Melanocyte of skin (primary cell): ENCODE measurements around a stretch of chr2.

DNA sequence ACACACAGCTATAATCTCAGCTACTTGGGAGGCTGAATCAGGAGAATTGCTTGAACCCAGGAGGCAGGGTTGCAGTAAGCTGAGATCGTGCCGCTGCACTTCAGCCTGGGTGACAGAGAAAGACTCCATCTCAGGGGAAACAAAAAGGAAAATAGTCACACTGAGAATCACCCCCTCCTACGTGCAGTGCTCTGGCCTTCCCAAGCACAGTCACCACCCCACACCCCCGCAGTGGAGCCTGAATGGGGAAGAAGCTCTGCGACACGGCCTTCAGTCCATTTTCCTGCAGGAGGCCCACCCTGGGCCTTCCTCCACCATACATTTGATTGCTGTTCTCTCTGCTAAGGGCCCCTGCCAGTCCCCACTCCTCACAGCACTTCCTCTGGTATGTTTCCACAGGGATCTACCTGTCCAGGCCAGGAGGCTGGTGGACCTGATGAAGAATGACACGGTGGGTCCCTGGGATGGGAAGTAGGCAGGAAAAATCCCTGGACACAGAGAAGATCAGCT lies 81.9 kb downstream of the PLB1 start:
- CAGE, long polyA plus RNA, 2 experiments: no peak in any of the 2 experiments

DNA sequence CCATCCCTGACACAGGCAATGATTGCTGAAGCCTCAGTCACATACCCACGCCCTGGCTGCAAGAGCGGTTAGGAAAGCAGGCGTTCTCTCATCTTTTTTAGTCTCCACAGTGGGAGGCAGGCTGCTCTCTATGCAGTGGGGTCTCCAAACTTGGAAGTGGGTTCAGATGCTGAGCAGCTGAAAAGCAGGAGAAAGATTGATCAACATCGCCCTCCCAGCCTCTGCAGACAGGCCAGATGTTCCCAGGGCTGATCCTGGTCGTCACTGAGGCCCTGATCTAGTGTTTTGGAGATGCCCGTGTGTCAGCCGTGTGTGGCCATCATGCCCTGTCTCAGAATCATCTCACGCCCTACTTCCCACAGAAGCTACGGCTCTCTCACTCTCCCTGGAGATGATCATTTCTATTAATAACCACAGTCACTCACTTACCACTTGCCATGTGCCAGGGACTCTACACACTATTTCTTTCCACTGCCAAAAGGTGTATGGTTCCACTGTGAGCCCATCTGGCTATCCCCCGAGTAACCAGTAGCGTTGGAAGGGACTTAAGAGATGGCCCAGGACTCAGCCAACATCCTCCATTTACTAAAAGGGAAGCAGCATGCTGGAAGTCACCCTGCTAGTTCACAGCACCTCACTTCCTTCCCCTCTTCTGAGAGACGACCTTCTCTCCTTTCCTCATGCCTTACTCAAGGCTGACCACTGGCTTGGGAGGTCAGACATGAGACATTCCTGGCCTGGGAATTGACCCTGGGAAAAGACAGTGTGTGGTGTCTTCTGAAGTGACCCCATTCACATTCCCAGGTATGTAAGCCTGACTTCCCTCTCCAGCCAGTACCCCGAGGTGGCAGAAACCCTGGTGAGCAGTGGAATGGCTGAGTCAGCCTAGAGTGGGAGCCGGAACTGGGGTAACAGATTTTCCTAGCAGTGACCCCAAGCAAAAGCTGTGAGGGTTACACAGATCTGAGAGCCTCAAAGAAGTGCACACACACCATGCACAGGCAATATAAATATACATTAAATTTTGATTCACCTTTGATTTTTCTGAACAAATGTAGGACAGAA lies 92.2 kb downstream of the PLB1 start:
- CAGE, long polyA plus RNA, 2 experiments: no peak in any of the 2 experiments

DNA sequence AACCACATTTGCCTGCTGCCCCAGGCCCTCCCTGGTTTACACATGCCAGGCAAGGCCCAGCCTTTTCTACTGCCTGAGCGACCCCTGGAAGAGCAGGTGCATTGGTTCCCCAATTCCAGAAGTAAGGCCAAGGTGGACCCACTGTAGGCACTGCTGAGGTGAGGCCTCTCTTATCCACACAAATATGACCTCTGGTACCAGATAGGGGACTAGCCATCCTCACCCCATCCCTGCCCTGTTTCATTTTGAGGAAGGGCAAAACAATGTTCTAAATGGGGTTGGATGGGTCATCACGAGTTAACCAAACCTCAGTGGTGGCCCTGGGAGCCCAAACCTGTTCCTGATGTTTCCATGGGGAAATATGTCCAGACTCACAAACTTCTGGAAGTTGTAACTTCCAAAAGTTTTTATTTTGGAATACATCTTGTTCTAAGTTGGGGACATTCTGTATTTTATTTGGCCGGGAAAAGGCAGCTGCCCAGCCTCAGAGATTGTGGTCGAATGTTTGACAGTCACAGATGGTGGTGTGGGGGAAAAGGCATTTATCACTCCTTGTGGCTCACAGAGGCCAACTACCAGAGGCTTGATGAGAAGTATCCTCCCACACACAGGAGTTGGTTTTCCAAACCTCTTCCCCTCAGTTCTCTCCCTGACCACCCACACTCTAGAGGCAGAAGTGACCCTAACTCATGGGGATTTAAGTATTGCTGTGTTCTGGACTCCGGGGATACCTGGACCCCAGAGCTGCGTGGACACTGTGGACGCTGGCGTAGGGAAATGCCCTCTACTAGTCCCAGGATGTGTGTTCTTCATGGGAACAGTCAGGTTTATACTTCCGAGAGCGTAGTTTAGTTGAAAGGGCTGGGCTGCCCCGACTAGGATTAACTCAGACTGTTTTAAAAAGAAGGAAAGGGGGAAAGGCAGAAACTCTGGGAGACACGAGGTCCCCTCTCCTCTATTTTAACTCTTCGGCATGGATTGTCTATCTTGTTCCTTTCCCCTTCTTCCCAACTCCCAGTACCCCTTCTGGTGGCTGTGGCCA lies 124.7 kb upstream of the PPP1CB start:
- CAGE, long polyA plus RNA, 2 experiments: no peak in any of the 2 experiments

- CAGE, long polyA plus RNA, 2 experiments: no peak in any of the 2 experiments
Observed at GRCh38 chr2:28634794-28635963, 116.5 kb upstream of the PPP1CB start.

GRCh38 chr2:28663541-28663753 lies 88.2 kb upstream of the PPP1CB start:
- CAGE, long polyA plus RNA, 2 experiments: no peak in any of the 2 experiments

GRCh38 chr2:28664975-28665735 lies 86.5 kb upstream of the PPP1CB start:
- CAGE, long polyA plus RNA, 2 experiments: no peak in any of the 2 experiments

DNA sequence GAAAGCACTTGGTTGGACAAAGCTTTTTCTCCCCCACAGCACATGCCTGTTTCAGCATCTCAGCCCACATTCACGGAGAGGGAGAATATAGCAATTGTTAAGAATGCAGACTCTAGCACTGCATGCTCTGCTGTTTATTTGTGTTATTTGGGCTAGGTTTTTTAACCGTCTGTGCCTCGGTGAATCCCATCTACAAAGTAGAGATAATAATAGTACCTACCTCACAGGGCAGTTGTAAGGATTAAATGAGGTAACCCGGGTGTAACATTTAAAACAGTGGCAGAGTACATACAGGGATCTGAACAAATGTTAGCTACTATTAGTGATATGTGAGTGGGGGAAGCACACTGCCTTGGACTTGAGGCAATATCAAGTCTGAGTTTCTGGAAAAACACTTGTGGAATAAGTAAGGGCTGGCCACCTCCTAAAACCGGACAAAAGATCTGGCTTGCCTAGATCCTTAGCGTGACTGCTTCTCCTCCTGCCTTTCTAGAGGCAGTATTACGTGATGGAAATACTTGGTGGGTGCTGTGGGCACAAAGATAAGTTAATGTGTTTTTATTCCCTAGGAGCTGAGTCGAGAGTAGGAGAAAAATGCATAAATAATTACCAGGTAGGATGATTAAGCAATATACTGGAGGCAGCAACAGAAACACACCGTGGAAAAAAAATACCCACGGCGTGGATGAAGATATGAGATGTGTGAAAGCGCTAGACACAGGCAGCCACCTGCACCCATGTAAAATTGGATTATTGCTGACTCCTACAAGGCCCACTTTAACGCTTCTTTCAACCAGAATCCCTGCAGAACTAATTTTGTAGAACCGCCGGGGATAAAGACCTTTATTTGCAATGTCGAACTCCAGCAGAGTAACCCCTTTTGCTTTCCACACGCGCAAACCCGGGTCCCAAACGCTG lies 916 bp upstream of the PPP1CB start:
- CAGE, long polyA plus RNA, 2 experiments: no peak in any of the 2 experiments

GRCh38 chr2:28788265-28788997 lies 22.2 kb upstream of the SPDYA start:
- CAGE, long polyA plus RNA, 2 experiments: no peak in any of the 2 experiments

DNA sequence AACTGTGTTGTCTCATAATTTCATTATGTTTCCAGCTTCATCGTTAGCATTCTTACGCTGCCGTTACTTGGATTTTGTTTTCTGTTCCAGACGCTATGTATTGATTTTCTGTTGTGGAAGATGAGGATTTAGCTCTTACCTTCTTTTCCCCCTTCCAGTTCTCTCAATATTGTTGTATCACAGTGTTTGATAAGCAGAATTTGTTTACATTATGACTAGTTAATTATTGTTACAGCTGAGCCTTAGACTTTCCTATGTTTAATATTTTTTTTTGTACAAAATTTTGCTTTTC lies 14.1 kb downstream of the WDR43 start:
- CAGE, long polyA plus RNA, 2 experiments: no peak in any of the 2 experiments

DNA sequence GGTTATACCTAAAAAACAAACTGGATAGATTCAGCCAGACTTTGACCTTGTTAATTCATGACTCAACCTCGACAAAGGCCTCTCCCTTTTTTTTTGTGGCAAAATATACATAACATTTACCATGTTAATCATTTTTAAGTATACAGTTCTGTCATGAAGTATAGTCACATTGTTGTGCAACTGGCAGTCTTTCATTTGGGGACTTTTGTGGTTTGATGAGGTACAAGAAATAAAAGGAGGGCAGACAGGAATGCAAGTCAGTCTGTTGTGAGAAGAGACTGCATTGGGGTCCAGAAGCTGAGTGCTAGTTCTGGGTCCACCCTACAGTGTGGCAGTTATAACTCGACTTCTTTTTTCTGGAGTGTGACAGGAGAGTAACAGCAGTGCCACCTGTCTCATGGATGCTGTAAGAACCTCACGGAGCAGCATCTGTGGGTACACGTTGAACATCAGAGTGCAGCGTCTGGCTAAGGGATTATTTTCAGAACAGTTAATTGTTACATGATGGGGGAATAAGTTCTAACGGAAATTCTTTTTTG lies 28.5 kb upstream of the TOGARAM2 start:
- CAGE, long polyA plus RNA, 2 experiments: no peak in any of the 2 experiments

- CAGE, long polyA plus RNA, 2 experiments: no peak in any of the 2 experiments
Observed at GRCh38 chr2:29010844-29011540, 29.9 kb downstream of the TOGARAM2 start.

GRCh38 chr2:29017896-29018449 lies 36.9 kb downstream of the TOGARAM2 start:
- CAGE, long polyA plus RNA, 2 experiments: no peak in any of the 2 experiments

GRCh38 chr2:29182008-29182551 lies 66.9 kb downstream of the CLIP4 start:
- CAGE, long polyA plus RNA, 2 experiments: no peak in any of the 2 experiments

DNA sequence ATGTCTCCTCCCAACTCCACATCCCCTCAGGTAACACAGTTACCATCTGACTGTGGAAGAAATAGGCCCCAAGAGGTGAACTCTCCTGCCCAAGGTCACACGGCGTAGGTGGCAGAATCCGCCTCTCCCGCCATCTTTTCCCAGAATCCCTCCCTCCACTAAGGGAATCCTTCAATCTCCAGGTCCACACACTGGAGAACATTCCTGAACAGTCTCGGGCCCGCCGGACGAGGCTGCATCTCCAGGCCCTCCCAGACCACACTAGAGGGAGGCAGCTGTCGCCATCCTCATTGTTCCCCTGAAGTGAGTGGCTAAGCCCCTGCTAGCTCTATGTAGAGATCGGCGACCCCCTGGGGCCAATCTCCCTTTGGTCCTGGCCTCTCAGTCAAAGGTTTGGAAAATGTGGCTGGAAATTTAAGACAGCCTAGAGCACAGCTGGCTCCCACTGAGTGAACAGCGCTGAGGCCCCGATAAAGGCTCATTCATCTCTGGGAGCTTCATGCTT lies 360.1 kb downstream of the CLIP4 start:
- CAGE, long polyA plus RNA, 2 experiments: no peak in any of the 2 experiments

- CAGE, long polyA plus RNA, 2 experiments: no peak in any of the 2 experiments
Observed at GRCh38 chr2:30217651-30218213, 13.6 kb upstream of the LBH start.

DNA sequence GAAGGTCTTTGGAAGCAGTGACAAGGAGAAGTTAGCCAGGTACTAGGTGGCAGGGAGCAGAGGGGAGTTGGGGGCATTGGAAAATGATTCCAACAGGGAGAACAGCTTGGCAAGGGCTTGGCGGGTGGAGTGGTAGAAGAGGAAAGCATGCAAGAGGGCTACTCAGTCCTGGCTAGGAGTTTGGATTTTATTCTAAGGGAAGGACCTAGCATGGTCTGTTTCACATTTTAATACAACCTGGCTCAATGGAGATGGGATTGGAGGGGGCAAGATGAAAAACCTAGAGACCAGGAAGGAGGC lies 29.1 kb downstream of the LBH start:
- CAGE, long polyA plus RNA, 2 experiments: no peak in any of the 2 experiments

- CAGE, long polyA plus RNA, 2 experiments: no peak in any of the 2 experiments
Observed at GRCh38 chr2:30265845-30266814, 34.8 kb downstream of the LBH start.

DNA sequence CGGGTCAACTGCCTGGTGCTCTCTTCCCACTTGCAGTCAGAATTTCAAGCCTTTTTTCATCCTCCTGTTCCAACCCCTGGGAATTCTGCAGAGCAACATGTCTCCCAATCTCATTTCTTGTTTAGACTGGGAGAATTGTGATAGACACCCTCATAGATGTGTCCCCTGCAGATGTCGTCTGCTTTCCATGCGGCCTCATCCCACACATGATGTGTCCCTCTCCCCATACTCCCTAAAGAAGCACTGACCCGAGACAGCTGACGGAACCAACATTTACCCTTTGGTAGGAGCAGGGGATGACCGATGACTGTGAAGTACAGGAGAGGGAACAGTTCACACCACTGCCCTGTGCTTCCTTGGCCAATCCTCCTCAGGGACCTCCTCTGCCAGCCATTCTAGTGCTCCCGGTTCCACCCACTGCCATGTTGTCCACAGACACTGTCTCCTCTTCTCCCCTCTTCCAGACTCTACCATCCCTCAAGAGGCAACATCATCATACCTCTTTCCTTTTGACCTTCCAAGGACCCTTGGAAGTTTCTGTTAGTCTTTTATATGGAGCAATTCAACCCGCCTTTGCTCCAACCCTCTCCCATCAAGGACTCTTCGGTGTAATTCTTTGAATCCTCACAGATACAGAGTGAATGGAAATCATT lies 98.9 kb upstream of the LCLAT1 start:
- CAGE, long polyA plus RNA, 2 experiments: no peak in any of the 2 experiments

GRCh38 chr2:30373783-30374279 lies 73.2 kb upstream of the LCLAT1 start:
- CAGE, long polyA plus RNA, 2 experiments: no peak in any of the 2 experiments

- CAGE, long polyA plus RNA, 2 experiments: no peak in any of the 2 experiments
Observed at GRCh38 chr2:30403928-30404255, 43.2 kb upstream of the LCLAT1 start.